Measurements from ENCODE around the genes FAM72C and PEX11B.

DNA sequence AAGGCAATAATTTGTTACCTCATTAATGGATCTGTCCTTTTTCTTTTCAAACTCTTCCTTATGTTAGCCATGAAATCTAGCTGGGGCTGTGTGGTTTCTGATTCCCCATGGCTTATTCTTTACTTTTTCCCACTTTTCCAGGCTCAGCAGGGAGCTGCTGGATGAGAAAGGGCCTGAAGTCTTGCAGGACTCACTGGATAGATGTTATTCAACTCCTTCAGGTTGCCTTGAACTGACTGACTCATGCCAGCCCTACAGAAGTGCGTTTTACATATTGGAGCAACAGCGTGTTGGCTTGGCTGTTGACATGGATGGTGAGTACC lies 46.2 kb downstream of the NBPF8 start:
- PRO-cap, result no peak

DNA sequence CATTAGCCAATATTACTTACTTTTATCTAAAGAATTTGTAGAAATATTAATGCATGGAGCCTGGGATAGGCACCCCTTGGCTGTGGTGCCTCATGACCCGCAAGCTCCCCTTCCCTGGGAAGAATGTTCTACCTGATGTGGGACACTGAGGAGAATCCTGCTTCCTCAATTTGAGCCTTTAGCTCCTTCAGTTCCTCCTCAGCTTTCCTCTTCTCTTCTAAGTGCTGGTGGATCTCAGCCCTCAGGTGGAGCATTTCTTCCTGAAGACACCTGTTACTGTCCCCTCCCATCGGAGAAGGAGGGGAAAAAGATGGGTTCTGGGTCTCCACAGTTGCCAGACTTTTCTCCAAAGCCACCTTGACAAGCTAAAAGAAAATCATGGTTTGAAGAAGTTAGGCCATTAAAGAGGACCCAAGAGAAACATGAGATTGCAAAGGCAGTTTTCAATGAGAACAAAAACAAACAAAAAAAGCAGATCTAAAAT lies 109.0 kb downstream of the NBPF8 start:
- PRO-cap, result no peak

DNA sequence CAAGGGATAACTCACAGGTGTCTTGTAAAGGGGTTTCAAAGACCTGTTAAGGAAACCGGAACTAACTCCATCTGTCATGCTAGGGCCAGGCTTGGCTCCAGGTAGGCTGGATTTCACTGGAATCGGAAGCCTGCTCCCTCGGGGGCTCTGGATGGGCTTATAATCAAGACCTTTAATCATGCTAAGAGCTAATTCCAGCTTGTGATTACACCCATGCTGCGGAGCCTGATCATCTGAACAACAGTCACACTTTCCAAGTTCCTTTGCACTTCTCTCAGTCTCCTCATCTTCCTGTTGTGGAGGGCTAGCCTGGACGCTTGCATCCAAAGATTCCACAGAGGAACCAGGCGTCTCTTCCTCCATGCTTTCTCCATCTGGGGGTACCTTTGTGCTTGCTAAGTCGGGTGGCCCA lies 142.3 kb downstream of the NBPF8 start:
- PRO-cap, result no peak

DNA sequence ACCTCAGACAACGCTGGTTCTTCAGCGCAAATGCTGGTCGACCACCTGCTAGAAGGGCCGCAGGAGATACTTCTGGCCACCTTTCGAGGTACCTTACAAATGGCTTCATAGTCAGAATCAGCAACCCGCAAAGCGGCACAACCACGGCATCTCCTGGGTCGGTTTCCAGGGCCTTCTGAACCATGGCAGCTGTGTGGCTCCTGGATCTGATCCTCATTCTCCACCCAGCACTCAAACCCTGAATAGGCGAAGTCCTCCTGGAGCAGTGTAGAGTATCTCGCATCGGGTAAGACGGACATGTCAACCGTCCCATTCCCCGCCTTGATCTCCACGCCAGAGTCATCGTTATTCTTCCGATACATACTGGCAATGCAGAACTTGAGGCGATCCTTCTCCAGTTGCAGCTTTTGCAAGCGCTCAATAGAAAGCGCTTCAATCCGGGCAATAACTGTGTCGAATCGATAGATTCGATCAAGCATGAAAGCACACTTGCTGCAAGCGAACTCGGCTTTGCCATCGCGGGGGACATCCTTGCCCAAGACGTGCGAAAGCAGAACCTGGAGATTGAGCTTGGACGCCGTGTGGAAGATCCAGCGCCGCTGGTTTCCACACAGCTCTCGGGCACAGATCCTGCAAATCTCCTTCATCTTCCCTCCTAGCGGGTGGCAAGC lies 142.8 kb downstream of the NBPF8 start:
- PRO-cap, result no peak

DNA sequence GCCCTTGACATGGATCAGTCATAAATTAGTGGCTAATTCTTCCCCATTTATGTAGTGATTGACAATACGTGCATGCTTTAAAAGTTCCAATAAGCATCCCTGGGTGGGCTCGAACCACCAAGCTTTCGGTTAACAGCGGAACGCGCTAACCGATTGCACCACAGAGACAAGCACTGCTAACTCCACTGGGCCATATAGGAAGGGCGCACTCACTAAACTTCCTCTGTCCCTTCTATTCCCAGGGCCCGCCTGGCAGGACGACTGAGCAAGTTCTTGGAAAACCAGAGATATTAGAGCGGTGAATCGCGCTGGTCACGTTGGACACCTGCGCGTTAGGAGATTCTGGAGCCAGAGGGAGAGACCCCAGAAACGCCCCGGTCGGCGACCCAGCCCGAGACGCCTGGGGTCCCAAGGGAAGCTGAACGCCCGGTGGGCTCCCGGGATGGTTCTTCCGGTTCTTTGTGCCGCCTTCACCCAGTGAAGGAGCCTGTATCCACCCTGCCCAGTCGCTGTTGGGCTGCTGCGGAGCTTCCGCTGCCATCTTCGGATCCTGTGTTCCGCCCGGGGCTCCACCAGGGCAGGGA lies 62.7 kb downstream of the PPIAL4A start:
- PRO-cap, result no peak

DNA sequence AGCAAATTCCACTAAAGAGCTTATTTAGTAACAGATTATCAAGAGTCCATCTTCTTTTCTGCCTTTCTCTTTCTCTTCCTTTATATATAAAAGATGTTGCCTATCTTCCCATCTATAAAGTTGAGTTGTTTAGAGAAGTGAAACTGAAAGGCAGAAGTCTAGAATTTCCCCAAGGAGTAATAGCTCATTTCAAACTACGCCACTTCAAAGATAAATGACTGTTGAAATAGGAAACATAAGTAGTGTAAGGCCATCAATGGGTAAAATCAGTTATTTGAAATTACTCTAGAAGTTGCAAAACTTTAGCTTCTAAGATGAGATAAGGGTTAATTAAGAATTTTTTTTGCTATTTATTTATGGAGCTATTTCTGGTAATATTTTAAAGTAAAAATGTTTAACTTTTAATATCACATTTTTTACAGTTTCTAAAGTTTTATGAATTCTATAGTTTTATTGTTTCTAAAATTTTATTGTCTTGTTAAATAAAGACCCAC lies 273.9 kb downstream of the SRGAP2C start:
- PRO-cap, result no peak

- PRO-cap, result no peak
Measured at GRCh38 chr1:121586597-121587179, 401.9 kb downstream of the SRGAP2C start.

- PRO-cap, result no peak
Measured at GRCh38 chr1:124967604-124968119, 3782.9 kb downstream of the SRGAP2C start.

GRCh38 chr1:143326808-143327219 lies 579.0 kb downstream of the H3-7 start:
- PRO-cap, result no peak

GRCh38 chr1:143643029-143643667 lies 262.6 kb downstream of the H3-7 start:
- PRO-cap, result no peak

DNA sequence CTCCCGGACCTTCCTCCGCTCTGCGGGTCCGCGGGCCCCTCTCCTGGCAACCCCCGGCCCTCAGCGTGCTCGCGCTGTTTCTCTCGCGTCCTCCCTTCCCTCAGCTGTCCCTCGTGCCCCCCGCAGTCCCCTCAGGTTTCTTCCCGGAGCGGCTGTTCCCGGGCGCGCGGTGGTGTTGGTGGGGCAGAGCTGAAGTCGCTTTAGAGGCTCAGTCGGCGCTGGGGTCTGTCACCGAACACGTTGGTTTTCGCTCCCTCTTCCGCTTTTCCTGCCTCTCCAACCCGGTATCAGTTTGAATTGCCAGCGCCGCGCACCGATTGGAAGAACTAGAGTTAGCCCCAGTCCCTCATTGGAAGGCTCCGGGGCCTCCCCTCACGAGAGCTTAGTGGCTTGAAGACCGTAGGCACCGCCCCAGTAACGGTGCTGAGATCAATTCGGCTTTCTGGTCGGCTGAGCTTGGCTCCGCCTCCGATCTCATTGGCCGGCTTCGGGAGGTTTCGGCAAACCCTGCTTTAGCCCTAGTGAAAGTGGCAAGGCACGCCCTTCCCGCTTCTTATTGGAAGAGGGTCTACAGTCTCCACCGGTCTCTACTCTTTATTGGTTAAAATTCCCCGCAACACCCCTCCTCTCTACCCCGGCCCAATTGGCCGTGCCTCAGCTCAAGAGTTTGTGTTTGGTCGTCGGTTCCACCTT lies at the start of gene FAM72C:
TSS of gene FAM72C (minus strand) at position 270 of the 693 bp plus-strand sequence.
- PRO-cap, result no peak

GRCh38 chr1:144439895-144440543 lies 21.4 kb downstream of the NBPF15 start:
- PRO-cap, result no peak

- PRO-cap, result no peak
Measured at GRCh38 chr1:144560027-144560308, 32.7 kb upstream of the PPIAL4F start.

DNA sequence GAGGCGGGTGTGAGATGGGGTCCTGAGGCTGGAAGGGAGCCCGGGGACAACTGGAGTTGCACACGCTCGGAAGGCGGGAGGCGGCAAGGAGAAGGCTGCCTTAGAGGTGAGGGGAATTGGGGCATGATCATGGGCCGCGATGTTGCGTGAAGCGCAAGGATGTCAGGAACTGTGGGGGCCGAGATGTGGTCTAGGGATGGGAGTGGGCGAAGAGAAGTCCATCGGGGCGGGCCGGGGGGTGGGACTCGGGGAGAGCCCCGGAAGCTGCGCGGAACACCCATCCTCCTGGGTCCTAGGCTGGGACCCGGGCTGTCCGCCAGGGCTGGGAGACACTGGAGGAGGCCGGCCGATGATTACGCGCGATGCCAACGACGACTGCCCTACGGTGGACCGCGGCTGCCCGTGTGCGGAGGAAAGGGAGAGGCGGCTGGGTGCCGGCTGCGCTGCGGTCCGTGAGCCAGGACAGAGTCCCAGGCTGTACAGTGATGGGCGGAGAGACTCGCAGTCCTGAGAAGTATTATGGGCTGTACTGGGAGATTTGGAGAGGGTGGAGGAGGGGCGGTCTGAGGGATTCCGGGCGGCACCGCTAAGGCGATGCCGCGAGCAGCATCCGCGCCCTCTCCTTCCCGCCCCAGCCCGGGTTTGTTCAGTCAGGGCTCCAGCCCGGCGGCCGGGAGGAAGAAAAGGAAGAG lies 466 bp downstream of the SRGAP2B start:
- PRO-cap, result no peak

GRCh38 chr1:145286857-145287530 lies 45.0 kb upstream of the PPIAL4D start:
- PRO-cap, result no peak

GRCh38 chr1:145476046-145476389 lies 50.6 kb upstream of the NBPF20 start:
- PRO-cap, result no peak

GRCh38 chr1:145690255-145690929 lies 16.8 kb downstream of the PDZK1 start:
- PRO-cap, result no peak

- PRO-cap, result no peak
Measured at GRCh38 chr1:145775437-145776066, 48.3 kb downstream of the RNF115 start.

- PRO-cap, result unidirectional peak, plus-strand start at chr1:145918298; bidirectional peak, plus-strand start at chr1:145919057, minus-strand start at chr1:145918667
Measured at GRCh38 chr1:145918024-145919256, at the start of gene PEX11B. Gene PEX11B (minus strand): TSS chr1:145918717.

- PRO-cap, result unidirectional peak, plus-strand start at chr1:145926797
Measured at GRCh38 chr1:145926546-145926854, 784 bp downstream of the RBM8A start.